ENCODE measurements around a stretch of chr12.

DNA sequence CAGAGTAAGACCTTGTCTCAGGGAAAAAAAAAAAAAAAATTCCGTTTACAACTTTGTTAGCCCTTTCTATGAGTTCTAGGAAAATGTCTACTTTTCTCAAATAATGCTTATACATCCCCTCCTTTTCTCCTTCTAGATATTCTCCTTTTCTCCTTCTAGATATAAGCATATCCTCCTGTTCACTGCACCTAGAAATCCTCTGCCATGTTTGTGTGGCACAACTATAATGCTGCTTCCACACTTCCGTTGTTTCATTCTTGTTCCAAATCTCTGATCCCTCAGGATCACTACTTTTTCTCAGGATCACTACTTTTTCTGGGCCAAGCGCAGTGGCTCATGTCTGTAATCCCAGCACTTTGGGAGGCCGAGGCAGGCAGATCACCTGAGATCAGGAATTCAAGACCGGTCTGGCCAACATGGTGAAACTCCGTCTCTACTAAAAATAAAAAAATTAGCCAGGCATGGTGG is 10.0 kb downstream of the B3GNT4 start:
- PRO-cap, result no peak

GRCh38 chr12:122279788-122280174 is 13.5 kb upstream of the VPS33A start:
- PRO-cap, result no peak

- PRO-cap, result no peak
Measured at GRCh38 chr12:122389552-122389814, 33.0 kb downstream of the CLIP1 start.

GRCh38 chr12:122405005-122405506 is 17.4 kb downstream of the CLIP1 start:
- PRO-cap, result bidirectional peak, plus-strand start at chr12:122405292, minus-strand start at chr12:122405076

DNA sequence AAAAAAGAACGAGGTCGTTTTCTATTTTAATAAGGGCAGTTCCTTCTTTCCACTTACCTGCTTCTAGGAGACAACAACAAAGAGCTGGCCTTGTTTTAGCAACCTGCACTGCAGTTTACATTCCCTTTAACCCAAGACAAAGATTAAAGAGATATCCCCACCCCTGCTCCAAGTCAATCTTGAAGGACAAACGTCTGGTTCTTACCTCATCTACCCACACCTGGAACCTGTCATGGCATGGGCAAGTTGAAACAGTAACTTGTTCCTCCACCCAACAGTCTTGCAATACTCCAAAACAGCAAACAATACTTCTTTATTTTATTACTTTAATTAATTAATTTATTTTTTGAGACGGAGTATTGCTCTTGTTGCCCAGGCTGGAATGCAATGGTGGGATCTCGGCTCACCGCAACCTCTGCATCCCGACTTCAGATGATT is 32.7 kb downstream of the ZCCHC8 start:
- PRO-cap, result no peak

GRCh38 chr12:122473643-122474168 is 27.0 kb downstream of the ZCCHC8 start:
- PRO-cap, result no peak

GRCh38 chr12:122503382-122503991 is 2.8 kb upstream of the ZCCHC8 start:
- PRO-cap, result no peak

GRCh38 chr12:122643951-122644297 is 59.2 kb downstream of the HCAR2 start:
- PRO-cap, result no peak

DNA sequence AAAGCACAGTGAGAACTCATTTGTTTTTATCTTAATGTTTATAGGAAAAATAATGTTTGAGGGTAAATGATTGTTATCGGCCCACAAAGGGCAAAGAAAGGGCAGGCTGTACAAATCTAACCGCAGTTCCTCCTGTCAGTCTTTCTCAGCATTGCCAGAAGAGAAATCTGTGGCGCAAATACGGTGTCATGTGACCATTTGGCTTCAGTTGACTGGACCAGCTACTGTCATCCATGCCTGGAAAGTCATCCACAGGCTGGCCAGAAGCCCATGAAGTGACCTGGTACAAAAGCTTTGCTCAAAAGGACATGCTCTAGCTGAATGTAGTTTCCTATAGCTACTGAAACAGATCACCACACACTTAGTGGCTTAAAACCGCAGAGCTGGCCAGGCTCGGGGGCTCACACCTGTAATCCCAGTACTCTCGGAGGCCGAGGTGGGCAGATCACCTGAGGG is 43.6 kb downstream of the HCAR2 start:
- PRO-cap, result no peak

GRCh38 chr12:122727750-122728521 is 2.7 kb downstream of the HCAR1 start:
- PRO-cap, result no peak

DNA sequence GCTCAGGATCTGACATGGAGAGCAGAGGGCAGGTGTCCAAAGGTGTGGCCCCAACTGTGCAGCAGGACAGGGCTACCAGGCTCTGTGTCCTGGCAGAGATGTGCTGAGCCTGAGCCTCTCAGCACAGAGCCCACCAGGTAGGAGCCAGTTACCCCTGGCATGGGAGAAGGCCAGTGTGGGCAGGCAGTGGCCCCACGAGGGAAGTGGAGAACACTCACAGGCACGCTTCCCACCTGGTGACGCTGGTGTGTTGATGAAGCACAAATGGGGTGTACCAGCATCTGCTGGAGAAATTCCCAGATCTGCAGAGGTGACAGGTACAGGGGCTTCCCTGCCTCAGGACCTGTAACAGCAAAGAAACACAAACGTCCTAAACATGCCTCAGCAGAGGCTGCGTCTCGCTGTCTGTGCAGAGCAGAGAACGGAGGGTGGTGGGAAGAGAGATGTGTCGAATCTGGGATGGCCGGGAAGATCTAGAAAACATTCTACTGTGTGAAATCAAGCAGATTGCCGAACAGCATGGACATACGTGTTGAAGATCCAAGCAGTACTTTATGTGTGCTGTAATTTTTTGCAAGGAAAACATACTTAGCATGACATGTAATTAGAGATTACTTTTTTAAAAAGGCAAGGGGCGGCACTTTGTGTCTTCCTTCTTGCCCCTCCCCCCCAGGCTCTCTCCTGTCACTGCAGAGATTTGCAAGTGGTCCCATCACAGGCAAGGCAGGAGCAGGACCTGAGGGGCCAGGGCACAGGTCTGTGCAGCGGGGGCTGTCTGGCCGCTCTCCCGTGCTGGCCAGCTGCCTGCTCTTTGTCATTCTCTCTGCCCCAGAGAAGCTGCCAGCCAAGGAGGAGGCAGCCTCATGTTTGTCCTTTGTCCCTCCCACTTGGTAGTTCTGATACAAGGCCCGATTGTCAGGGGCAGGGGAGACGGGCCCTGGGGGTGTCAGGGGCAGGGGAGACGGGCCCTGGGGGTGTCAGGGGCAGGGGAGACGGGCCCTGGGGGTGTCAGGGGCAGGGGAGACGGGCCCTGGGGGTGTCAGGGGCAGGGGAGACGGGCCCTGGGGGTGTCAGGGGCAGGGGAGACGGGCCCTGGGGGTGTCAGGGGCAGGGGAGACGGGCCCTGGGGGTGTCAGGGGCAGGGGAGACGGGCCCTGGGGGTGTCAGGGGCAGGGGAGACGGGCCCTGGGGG is 17.4 kb downstream of the HIP1R start:
- PRO-cap, result no peak

DNA sequence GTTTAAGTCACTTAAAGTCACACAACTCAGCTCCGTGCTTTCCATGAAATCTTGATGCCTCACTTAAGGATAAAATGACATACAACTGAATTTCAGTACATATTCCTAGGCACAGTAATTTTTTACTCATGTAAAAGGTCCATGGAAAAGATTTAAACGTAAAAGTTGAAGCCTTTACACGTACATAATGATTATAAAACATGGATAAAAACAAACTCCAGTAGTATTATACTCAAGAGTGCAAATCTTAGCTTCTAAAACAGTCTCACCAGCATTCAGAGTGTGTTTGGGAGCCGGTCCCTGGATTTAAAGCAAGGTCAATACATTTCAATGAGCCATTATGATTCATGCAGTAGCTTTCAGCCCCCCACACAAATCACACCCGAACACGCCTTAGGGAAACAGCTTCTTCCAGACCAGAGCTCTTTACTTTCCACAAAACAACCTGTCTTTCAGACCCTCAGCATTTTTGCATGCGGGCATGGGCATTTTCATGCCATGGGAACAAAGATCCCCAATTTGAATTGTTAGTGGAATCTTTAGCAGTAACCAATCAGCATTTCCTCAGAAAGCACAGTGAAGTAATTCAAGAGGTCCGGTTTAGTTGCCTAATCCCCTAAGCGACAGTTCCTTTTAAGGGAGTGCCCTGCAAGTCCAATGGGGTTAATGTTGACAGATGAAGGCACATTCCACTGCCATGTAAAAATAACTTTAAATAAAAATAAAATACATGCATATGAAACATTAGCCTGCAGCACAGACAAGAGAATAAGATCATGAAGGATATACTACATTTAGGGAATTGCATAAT is 4.3 kb downstream of the VPS37B start:
- PRO-cap, result unidirectional peak, minus-strand start at position 442 of the sequence

- PRO-cap, result bidirectional peak, plus-strand start at chr12:122894702, minus-strand start at chr12:122894473
Measured at GRCh38 chr12:122894328-122895014, 1.5 kb downstream of the VPS37B start.

- PRO-cap, result no peak
Measured at GRCh38 chr12:123069993-123070531, 80.8 kb downstream of the PITPNM2 start.

DNA sequence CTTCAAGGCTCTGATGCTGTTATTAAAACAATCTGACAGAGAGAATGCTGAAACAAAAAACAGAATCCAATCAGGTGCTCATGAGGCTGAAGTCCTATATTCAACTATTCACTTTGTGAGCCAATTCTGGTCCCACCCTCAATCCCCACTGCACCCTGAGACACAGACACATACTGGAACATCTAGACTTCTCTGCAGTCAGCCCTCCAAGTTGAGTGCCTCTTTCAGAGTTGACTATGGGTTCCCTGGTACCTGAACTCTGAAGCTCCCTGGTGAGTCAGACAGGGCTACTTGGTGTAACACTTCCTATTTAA is 74.5 kb downstream of the PITPNM2 start:
- PRO-cap, result unidirectional peak, minus-strand start at position 261 of the sequence

DNA sequence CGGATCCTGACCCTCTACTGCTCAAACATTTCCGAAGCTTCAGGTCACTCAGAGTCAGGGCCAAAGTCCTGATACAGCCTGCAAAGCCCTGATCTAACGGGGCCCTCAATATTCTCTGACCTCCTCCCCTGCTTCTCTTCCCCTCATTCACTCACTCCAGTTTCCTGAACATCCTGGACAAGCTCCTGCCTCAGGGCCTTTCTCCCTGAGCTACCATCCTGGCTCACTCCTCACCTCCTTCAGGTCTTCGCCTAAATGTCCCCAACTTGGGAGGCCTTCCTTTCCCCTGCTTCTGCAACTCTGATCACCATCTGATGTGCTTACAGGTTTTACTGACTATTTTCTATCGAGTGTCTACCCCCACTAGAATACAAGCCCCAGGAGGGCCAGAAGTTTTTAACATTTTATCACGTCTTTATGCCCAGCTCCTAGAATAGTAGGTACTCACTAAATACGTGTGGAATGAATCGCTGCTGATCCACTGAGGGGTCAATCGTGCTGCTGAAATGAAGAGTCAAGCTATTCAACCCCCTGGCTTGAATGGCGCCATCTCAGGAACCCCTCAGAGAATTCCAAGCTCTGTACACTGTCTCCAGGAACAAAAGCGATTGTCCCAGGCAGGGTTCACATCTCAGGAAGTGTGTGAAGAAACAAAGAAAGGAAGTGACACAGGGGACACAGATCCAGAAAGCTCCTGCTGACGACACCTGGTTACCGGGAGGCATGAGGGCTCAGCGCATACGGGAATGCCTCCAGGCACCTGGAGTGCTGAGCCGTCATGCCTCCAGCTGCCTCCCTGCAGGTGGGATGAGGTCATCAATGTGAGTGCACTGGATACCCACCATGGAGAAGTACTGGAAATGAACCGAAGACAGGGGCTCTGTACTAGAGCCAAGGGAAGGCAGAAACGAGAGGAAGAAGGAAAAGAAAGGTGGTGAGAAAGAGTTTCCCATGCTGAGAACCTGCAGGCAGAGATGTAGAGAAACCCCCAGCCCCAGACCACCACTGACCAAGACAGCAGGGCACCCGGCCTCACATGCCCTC is 45.7 kb downstream of the PITPNM2 start:
- PRO-cap, result no peak

- PRO-cap, result bidirectional peak, plus-strand start at chr12:123107264, minus-strand start at chr12:123107109
Measured at GRCh38 chr12:123106857-123107429, 43.9 kb downstream of the PITPNM2 start.

DNA sequence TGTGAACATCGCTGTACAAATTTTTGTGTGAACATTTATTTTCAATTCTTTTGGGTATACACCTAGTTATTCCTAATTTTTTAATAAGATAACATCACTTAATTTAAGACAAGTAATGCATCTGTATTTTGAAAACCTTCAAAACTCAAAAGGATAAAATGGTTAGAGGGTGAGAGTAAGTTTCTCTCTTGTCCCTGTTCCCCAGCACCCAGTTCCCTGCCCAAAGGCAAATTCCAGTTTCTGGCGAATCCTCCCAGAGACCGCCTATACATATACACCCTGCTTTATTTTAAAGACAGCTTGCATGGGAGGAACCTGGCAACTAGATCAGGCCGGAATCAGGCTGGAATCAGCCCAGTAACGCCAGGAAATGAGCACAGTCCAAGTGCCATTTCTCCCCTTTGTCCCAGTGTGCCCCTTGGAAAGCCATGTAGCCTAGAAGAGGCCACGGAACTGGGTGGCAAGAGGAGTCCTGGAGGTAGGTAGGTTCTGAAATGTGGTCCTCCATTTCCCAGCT is 36.7 kb downstream of the PITPNM2 start:
- PRO-cap, result no peak

- PRO-cap, result no peak
Measured at GRCh38 chr12:123142723-123143591, 7.9 kb downstream of the PITPNM2 start.

DNA sequence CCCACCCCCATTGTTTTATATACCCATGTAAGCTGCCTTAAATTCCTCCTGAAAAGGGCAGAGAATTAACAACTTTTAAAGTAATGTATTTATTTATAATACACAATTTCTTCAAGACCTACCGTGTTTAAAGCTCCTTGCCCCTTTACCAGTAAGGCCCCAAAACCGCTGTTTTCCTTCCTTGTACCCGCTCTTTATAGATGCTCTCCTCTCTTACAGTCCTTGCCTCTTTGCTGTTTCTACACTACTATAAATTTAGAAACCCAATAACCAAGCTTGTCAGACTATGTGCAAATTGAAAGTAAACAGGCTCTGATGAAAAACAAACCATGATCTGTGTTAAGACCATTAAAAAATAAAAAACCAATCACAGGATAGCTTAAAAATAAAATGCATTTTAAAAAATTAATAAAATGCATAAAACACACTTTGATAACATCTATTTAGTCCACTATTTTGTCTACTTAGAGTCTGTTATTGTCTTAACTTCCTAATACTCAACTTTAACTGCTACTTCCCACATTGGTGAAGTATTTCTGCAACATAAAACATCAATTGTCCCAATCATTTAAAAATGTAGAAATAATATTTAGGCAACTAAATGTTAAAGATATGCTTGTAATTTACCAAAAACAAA is 3.8 kb downstream of the MPHOSPH9 start:
- PRO-cap, result unidirectional peak, minus-strand start at position 224 of the sequence